ENCODE measurements around a stretch of chr4.

- PRO-cap, result no peak
Measured at GRCh38 chr4:13368231-13368761, 115.8 kb downstream of the RAB28 start.

- PRO-cap, result no peak
Measured at GRCh38 chr4:13403532-13404220, 80.5 kb downstream of the RAB28 start.

GRCh38 chr4:13531128-13531690, 13.1 kb downstream of the NKX3-2 start:
- PRO-cap, result no peak

- PRO-cap, result no peak
Measured at GRCh38 chr4:13543590-13543841, 792 bp downstream of the NKX3-2 start.

DNA sequence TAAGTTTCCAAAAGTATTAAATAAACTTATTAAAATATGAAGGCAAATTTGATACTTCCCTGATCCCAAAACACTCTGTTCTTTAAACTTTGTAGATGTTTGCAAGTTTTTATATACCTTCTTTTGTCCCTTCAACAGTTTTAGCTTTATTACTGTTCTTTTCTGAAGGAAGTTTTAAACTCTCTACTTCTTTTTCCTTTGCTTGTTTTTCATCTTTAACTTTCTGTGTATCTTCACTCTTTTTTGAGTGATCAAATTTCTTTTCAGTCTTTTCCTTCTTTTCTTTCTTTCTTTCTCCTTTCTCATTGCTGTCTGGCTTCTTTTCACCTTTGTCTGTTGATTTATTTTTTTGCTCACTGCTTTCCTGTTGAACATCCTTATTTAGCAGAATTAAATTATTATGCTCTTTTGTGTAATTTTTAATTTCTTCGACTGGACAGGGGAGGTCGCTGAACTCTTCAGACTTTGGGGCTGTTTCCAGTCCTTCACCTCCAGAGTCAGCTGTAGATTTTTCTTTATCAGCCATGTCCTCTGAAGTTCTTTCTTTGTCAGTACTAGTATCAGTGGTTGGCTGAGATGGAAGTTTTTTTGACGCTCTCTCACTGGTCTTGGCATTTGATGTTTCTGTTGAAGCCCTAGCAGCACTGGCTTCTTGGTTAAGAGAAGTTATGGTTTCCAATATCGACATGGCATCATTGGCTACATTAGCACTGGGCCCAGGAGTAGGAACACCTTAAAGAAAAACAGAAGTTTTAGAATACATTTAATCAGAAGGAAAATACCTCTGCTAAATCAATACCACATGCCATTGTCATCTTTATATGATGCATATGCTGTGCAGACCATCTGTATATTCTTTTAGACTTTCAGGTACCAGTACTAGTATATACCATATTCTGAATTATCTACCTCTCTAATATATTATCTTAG, 13.2 kb downstream of the BOD1L1 start:
- PRO-cap, result no peak

DNA sequence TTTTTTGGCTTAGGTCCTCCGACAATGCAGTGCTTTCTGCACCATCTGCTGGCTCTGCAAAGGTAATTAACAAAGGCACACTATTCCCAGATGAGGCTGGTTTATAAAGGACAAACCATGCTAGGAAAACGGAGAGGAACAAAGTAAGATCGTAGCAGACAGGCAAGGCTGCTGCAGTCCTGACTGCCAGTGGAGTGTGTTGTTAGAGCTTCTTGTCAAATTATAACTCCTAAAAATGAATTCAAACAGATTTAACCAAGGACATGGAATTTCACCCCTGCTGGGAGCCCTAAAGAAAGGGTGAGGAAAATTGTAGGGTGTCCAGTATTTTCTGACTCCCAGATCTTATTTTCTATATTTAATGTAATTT, 142.1 kb downstream of the CPEB2 start:
- PRO-cap, result no peak

DNA sequence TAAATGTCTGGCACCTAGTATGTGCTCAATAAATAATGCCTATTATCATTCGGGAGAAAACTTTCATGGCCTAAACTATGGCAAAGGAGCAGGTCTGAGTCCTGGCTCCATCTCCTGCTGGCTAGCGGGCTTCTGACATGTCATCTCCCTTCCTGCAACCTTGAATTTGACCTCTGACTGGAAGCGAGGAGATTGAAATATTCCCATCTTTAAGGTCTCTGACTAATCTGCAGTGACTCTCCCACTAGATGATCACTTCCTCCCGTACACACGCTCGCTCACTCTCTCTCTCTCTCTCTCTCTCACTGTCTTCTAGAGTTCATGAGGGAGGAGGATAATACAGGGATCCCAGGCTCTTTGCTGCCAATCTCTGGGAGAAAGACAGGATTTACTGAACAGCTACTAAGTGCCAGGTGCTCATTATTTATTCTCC, 193.8 kb upstream of the C1QTNF7 start:
- PRO-cap, result no peak

- PRO-cap, result no peak
Measured at GRCh38 chr4:15682389-15682612, 674 bp downstream of the FAM200B start.

GRCh38 chr4:15719370-15719903, 16.6 kb downstream of the BST1 start:
- PRO-cap, result no peak

GRCh38 chr4:16225089-16225583, 1.1 kb downstream of the TAPT1 start:
- PRO-cap, result unidirectional peak, plus-strand start at chr4:16225393

GRCh38 chr4:16227444-16227939, 1.2 kb upstream of the TAPT1 start:
- PRO-cap, result unidirectional peak, minus-strand start at chr4:16227633

DNA sequence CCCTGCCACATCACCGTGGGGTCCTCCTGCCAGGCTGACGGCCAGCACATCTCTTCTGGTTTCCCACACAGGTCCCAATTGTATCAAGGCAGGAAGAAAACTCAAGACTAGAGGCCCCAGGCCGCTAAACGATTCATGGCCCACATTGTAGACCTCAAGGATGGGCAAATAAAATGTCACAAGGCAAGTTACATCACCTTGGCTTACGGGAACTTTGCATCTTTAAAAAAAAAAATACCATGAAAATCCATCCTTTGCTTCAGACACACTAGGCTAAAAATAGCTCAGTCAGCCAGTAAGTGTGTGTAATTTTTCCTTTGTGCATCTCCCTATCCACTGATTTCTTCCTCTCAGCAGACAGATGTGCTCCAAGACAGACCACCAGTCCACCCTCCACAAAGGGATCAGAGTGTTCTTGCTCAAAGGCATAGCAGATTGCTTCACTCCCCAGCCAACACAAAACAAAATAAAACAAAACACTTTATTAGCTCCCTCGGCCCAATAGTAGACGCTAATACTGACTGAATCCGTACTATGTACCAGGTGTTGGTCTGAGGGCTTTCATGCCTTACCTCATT, 14.7 kb downstream of the LDB2 start:
- PRO-cap, result no peak

DNA sequence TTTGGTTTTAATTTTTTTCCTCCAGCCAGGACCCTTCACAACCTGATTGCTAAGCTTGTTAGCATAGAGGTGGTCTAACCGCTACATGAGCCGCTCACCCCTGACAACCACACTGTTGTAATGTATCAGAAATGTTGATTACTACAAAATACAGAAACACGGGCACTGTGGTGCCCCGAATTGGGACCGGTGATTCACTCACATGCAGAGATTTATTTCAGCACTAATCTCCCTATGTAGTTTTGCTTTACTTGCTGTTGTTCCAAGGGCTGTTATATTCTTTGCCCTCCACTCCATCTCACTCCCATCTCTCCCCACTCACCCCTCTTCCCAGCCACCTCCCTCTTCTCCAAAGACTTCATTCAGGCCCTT, 572 bp upstream of the LDB2 start:
- PRO-cap, result no peak

- PRO-cap, result no peak
Measured at GRCh38 chr4:17128341-17128540, 229.8 kb upstream of the LDB2 start.

- PRO-cap, result no peak
Measured at GRCh38 chr4:17489356-17489940, 22.4 kb downstream of the QDPR start.

DNA sequence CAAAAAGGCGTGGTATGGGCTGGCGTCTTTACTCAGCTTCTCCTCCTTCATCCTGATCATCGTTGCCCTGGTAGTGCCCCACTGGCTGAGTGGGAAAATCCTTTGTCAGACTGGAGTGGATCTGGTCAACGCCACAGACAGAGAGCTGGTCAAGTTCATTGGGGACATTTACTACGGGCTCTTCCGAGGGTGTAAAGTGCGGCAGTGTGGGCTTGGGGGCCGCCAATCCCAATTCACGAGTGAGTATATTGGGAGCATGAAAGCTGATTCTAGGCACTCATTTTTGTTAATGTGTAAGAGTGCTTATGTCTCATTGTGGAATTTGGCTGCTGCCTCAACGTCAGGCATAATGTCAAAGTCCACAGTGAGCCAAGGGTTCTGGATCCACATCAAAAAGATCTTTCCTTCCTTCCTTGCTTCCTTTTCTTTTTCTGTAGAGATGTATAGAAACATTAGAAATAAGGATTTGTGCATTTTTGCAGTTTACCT, 360 bp downstream of the CLRN2 start:
- PRO-cap, result no peak

GRCh38 chr4:17577618-17578663, 943 bp downstream of the LAP3 start:
- PRO-cap, result no peak

- PRO-cap, result no peak
Measured at GRCh38 chr4:17625996-17626414, 11.6 kb downstream of the MED28 start.

- PRO-cap, result no peak
Measured at GRCh38 chr4:17629963-17630664, 15.7 kb downstream of the MED28 start.

DNA sequence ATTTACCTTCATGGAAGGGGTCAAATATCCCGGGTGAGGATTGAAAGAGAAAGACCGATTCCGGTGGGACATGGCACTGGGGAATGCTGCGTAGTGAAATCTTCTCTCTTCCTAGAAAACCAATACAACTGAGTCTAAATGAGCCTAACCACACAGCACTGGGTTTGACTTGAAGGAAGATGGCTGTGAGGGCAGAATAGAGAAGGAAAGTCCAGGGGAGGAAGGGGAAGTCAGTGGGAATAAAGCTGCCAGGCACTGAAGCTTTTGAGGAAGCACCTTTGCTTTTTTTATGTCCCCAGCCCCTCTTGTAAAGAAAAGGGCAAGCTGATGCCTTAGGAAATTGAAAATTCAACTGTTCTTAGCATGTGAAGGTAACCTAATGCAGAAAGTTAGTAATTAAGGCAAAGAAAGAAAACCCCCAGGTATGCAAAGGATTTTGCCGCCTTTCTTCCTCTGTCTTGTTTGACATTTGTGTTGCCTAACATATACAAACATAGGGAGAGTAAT, 20.6 kb downstream of the MED28 start:
- PRO-cap, result no peak